Vermiform appendix (tissue), 1 donor: ENCODE results near the genes GOT2 and TK2.

- PRO-cap, result no peak
Measured at GRCh38 chr16:57776610-57777197, 25.6 kb downstream of the KIFC3 start.

DNA sequence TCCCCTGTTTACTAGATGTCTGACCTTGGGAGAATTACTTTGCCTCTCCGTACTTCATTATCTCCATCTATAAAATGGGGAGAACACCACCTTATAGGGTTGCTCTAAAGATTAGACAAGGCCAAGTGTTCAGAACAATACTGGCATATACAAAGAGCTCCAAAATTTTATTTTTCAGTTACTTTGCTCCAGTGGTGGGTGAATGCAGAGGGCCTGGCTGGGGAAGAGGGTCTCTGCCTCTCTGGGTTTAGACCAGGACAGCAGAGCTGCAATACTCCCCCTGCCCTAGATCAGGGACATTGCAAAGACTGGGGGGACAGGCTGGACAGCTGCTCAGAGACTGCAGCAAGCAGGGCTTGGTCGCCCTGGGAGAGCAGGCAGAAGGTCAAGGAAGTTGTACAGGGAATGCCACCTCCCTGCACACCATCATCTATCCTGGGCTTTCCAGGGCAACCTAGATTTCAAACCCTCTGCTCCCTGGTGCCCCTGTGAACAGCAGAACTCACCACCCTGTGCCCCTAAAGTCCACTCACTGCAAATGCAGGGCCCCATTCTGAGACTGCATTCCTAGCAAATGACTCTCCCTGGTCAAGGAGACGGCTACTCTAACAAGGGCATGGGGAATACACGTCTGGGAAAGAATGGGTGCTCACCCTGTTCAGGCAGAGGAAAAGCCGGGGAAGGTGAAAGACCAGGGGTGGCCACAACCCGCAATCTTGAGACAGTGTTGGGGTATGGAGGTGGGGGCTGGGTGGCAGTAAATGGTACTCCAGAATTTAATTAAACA is 1.2 kb downstream of the KIFC3 start:
- PRO-cap, result no peak

DNA sequence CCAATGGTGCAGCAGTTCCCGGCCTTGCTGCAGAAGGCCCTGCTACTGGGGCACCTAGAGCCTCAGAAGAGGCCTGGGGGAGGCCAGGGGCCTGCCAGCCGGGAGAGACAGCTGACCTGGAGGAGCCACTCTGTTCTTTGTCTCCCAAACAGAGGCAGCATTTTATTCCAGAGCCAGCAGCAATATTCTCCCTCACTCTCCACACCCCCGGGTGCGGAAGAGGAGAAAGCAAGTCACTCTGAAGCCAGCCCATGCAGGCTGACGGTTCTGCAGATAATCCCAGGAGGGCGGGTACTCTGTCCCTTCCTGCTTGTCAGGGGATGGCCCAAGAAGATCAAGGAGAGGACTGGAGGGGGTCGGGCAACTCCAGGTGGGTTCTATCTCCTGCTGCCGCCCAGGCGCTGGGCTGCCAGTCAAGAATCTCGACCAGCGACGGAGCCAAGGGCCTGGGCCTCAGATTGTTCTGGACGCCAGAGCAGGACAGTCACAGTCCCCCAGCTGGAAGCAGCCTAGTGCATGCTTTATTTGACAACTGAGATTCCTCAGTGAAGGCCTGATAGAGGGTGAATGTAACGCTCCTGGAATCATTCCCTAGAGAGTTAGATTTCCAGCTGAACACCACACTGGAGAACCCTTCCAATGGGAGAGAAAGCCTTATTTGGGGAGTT is 1.0 kb upstream of the KIFC3 start:
- PRO-cap, result no peak

DNA sequence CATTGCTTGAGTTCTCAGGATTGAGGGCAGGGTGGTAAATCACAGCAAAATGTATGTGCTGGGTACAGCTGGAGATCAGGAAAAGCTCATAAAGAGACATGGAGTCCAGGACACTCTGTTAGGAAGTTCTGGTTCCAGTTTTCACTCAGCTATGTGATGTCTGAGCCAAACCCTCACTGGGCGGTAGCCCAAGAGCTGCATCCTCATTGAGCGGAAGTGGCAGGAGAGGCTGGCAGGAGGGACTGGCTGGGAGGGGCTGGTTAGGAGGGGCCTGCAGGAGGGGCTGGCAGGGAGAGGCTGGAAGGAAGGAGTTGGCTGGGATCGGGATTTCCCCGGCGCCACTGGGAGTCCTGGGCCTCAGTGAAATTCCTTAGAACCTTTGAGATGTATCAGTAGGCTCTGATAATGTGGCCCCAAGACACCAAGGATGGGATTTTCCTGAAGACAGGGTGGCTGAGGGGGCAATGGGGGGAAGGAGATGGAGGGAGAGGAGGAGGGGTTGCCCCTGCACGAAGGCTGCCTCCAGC is 32.0 kb downstream of the CNGB1 start:
- PRO-cap, result no peak

DNA sequence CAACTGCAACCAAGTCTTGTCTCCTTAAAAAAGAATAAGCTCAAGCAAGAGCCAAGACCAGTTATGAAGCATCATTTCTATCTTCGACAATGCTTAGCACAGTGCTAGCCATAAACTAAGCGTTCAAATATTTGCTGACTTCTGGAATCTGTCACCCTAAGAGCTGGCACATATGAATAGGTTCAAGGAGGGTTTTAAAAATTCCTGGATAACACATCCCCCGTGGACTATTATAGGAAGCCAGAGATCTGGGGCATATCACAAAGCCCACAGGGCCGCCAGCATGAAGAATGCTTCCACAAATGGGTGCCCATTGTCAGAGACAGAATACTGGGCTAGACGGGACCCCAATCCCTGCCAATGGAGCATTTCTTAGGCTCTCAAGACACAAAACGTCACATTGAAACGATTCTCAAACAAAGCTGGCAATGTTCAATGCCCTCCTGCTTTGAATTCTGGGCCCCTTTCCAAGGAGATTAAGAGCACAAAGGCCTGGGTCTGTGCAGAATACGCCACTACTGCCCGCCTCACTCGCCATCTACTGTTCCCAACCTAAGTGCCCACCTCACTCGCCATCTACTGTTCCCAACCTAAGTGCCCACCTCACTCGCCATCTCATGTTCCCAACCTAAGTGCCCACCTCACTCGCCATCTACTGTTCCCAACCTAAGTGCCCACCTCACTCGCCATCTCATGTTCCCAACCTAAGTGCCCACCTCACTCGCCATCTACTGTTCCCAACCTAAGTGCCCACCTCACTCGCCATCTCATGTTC is 9.8 kb downstream of the CFAP20 start:
- PRO-cap, result no peak

- PRO-cap, result no peak
Measured at GRCh38 chr16:58414963-58415567, 22.8 kb downstream of the GINS3 start.

GRCh38 chr16:58500941-58502178 is 1.4 kb downstream of the NDRG4 start:
- PRO-cap, result no peak

DNA sequence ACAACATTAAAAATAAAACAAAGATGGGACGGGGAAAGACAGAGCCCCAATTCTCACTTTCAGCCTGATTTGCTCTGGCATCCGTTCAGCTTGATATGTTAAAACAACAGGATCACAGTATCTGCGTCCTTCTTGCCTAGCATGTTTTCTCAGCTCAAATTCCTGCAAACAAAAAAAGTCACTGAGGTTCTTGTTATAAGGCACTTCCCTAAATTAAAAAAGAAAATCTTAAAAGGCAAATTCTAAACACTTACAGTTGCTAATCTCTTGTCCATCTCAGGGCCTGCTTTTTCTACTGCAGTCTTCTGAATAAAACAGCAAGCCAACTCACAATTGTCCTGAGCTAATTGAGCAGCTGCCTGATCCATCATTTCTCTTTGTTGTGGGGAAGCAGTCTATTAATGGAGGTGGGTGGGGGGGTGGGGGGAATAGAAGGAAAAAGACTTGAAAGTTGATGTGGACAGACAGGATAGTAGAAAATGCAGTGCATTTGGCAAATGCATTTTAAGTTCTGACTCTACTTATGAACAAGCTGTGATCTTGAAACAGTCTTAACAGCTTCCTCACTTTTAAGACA is 26.9 kb downstream of the SETD6 start:
- PRO-cap, result no peak

DNA sequence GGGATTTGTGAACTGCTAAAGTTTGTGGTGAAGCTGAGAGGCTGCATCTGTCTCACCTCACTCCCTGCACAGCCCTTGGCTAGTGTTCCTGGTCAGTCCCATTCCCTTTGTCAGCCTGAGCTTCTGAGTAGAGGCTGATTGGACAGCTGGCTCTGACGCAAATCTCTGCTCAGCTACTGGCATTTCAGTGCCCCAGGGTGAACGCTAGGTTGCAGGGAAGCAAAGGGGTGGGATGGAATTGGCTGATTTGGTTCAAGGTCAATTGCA is 23.1 kb upstream of the CNOT1 start:
- PRO-cap, result no peak

DNA sequence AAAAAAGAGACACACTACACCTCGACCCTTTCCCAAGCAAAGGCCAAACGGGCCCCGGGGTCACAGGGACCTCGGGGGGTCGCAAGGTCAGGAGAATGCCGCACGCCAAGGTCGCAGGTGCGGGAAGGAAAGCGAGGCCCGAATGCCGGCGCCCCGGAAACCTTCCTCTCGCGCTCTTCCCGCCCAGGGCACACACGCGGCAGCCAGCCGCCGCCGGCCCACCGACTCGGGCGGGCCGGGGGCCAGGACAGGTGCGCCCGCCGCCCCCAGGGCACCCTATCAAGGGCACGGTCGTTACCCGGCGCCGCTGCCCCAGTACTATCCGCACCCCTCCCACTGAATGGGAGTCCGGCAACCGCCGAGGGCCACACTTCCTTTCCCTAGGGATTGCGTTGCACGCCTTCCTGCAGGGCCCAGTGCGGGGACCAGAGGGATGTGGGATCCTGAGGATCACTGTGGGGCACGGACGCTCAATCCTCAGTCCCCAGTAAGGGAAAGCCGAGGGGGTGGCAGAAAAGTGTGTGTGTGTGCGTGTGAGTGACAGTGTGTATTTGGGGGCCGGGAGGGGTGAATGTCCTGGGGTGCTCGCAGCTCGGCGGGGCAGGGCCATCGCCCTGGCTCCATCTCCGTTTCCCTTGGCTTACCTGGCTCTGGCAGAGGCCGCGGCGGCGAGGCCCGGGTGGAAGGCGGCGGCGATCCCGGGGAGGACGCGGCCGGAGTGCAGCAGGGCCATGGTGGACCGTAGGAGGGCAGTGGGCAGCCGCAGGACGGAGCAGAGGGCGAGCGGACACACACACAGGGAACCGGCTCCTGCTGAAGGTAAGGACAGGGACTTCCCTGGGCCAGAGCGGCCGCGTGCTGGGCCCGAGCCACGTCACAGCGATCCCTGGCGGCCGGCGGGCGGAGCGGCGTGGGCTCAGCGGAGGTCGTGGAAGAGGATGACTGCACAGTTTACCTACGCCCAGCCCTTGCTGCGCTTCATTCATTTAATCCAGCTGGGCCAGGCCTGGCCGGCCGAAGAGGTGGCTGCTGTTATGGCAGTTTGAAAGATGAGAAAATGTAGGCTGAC is at the start of gene GOT2:
TSS of gene GOT2 (minus strand) at position 821 of the 1,069 bp plus-strand sequence.
- PRO-cap, result unidirectional peak, minus-strand start at position 812 of the sequence

DNA sequence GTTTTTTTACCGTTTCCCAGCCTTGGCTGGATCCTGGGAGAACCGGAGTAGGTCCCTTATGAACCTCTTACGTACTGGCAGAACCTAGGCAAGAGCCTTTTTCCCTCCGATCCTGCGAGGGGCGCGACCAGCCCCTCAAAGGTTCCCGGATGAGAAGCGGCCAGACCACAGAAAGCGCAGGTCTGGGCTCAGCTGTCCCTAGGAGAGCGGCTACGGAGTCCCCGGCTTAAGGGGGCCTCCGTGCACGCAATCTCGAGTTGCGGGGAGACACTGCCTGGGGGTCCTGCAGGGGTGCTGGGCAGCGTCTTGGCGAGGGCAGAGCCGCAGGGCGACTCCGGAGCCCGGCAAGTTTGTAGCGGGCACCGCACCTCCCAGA is 1.1 kb downstream of the CDH8 start:
- PRO-cap, result no peak

GRCh38 chr16:64409800-64410176 is 712.1 kb downstream of the CDH11 start:
- PRO-cap, result no peak

GRCh38 chr16:64998454-64999253 is 123.2 kb downstream of the CDH11 start:
- PRO-cap, result no peak

- PRO-cap, result no peak
Measured at GRCh38 chr16:65125586-65126531, 4.0 kb upstream of the CDH11 start.

GRCh38 chr16:65689837-65690177 is 567.9 kb upstream of the CDH11 start:
- PRO-cap, result no peak

- PRO-cap, result bidirectional peak, plus-strand start at chr16:65755580, minus-strand start at chr16:65755403
Measured at GRCh38 chr16:65755184-65755646, 611.3 kb upstream of the CDH5 start.

- PRO-cap, result no peak
Measured at GRCh38 chr16:65965605-65965922, 400.9 kb upstream of the CDH5 start.

GRCh38 chr16:66368886-66369557 is 2.5 kb downstream of the CDH5 start:
- PRO-cap, result bidirectional peak, plus-strand start at chr16:66369339, minus-strand start at chr16:66369228

DNA sequence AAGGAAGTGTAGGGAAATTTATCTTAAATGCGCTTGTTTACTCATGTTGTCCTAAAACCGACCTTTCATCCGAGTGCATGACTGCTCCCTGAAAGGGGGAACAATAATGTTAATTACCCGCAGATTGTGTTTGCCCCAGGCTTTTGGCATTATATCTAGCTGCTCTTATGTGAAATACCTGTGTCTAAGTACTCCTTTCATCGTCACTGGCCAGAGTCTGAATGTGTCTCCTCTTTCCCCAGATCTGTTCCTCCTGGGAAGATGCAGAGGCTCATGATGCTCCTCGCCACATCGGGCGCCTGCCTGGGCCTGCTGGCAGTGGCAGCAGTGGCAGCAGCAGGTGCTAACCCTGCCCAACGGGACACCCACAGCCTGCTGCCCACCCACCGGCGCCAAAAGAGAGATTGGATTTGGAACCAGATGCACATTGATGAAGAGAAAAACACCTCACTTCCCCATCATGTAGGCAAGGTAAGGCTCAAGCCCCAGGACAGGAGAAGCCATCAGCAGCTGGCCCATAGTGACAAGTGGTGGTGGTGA is 12.7 kb downstream of the CDH5 start:
- PRO-cap, result no peak

GRCh38 chr16:66549548-66550562 is at the start of gene TK2:
TK2 (minus strand) TSS chr16:66550122.
- PRO-cap, result unidirectional peak, plus-strand start at chr16:66549578; bidirectional peak, plus-strand start at chr16:66549924, minus-strand start at chr16:66550100